Vermiform appendix (tissue), 1 donor: ENCODE results near the genes IL15RA and PFKFB3.

- PRO-cap = bidirectional peak, plus-strand start at chr10:5548290, minus-strand start at chr10:5547963; unidirectional peak, minus-strand start at chr10:5548694
Measured at GRCh38 chr10:5547549-5548900, 23.3 kb downstream of the CALML3 start.

DNA sequence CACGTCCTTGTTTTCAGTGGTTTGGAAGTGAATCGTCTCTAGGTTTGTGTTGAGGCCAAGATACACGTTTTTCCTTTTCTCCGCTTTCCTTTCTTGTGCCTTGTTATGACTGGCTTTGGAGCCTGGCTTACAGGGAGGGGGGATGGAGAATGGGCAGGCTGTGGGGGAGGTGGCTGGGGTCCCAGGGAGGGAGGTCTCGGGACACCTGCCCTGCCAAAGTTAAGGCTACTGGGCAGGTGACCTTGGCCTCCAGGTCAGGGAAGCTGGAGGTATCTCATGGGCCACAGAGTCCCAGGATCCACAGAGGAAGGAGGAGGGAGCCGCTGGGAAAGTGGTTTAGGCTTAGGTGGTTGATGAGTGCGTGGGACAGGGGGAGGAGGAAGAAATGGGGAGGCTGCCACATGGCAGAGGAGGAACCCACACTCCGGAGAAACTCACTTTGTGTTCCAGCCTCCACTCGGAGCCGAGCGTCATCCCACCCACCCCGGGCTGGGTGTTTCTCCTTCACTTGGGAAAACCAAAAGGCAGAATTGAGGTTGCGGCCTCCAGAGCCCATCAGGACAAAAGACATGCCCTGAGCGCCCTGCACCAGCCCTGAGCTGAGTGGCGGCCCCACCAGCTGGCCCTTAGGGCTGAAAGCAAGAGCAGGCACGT is 46.2 kb downstream of the ASB13 start:
- PRO-cap = no peak

DNA sequence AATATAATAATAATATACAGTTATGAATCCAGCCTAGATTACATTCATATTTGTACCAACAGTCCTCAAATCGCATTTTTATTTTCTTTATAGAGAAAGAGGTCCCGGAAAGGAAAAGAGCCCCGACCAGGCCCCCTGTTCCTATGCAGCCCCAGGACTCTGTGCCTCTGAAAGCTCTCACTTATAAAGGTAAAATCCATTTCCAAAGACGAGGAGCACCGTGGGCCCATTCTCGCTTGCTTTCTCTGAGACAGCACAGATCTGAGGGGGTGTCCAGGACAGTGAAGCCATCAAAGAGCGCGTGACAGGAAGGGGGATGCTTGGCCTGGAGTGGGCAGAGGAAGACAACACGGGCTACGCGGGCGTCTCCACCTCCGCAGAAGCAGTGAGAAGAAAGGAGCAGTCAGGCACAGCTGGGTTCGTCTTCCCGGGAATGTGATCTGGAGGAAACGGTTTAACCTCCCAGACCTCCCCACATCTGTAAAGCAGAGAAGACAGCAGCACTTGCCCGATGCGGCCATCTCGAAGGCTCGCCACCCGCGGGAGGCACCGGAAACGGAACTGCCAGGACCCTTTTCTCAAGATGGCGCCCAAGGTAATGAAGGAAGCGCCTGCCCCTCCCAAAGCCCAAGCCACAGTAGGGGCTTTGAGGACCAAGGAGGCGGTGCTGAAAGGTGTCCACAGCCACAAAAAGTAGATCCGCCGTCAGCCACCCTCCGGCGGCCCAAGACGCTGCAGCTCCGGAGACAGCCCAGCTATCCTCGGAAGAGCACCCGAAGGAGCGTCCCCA is 41.9 kb downstream of the ASB13 start:
- PRO-cap = no peak

DNA sequence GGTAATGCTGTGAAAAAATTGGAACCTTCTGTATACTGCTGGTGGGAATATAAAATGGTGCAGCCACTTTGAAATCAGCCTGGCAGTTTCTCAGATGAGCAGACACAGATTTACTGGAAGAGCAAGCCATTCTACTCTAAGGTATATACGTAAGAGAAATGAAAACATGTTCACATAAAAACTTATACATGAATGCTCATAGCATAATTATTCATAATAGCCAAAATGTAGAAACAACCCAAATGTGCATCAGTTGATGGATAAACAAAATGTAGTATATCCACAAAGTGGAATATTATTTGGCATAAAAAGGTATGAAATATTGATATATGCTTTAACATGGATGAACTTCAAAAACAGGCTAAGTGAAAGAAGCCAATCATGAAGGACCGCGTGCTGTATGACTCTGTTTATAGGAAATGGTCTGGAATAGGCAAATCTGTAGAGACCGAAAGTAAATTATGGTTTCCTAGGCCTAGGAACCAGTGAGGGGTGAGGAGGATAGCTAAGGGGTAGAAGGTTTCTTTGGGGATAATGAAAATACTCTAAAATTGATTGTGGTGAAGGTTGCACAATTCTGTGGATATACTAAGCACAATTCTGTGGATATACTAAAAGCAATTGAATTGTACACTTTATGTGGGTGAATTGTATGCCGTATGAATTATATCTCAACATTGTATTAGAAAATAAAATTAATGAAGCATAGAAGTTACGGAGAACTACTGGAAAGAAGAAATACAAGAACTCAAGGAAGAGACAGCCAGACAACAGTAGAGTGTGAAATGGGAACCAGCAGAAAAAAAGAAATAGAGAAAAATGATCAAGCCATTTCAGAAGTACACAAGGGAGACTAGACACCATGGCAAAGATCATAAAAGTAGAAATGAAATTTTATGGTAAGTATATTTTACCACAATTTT is 14.5 kb downstream of the TASOR2 start:
- PRO-cap = no peak

DNA sequence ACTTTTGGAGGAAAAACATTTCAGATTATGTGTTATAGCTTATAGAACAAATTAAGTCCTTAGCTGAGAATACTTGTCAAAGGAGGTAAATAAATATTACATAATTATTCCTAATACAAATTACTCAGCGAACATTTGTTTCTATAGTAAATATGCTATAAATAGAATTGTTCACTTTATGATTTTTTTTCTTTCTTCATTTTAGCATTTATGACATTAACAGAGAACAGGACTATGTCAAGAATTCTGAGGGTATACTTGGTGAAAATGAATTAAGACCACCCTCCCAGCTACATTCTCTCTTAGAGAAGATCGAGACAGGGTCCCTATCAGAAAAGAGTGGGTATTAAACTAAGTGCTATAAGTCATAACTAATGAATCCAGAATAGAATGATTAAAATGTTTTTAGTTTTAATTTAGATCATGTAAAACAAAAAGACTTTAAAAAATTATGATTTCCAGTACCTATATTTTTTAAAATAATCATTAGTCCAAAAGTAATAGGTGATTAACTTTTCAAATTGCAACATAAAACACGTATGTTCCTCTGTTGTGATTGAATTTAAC is 24.8 kb downstream of the TASOR2 start:
- PRO-cap = no peak

DNA sequence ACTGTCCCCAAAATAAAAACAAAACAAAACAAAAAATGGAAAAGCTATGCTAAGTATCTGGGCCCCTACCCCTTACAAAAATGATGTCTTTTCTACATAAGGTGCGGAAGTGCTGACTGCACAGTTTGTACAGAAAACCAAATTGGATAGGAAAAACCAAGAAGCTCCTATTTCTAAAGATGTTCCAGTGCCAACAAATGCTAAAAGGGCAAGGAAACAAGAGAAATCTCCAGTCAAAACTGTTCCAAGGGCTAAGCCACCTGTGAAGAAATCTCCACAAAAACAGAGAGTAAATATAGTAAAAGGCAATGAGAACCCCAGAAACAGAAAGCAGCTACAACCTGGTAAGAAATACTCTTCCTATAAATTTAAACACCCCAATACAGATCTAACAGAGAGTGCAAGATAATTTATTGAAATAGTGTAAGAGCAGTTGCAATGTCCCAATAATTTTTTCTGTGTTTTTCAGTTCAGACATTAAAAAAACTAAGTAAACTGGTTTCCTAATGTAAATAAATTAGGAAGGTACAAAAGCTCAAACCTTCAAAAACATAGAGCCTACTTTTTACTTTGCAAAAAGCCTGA is 50.7 kb downstream of the TASOR2 start:
- PRO-cap = no peak

GRCh38 chr10:5765493-5766409 is 47.5 kb downstream of the GDI2 start:
- PRO-cap = no peak

GRCh38 chr10:5832991-5833429 is 19.8 kb upstream of the GDI2 start:
- PRO-cap = no peak

DNA sequence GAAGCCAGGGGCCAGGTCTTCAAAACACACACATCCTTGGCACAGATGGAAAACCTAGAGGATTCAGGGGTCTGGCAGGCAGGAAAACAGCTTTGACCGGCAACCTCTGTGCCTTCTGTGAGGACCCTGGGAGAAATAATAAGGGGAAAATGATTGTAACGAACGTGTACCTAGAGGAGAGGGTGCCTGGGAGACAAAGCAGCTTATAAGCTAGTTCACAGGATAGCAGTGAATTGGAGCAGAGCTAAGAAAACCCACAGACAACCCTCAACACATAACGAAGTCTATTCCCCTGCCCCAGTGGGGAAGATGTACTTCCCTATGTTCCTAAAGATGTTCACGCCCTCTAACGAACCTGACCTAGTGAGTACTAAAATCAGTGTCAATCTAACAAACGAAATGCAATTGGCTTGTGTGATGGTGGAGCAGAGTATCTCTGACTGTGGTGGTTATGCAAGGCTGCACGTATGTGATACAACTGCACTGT is 1.5 kb downstream of the ANKRD16 start:
- PRO-cap = no peak

- PRO-cap = unidirectional peak, plus-strand start at chr10:5896069
Measured at GRCh38 chr10:5895471-5896243, 5.6 kb downstream of the FBH1 start.

- PRO-cap = no peak
Measured at GRCh38 chr10:5915983-5916707, 26.1 kb downstream of the FBH1 start.

DNA sequence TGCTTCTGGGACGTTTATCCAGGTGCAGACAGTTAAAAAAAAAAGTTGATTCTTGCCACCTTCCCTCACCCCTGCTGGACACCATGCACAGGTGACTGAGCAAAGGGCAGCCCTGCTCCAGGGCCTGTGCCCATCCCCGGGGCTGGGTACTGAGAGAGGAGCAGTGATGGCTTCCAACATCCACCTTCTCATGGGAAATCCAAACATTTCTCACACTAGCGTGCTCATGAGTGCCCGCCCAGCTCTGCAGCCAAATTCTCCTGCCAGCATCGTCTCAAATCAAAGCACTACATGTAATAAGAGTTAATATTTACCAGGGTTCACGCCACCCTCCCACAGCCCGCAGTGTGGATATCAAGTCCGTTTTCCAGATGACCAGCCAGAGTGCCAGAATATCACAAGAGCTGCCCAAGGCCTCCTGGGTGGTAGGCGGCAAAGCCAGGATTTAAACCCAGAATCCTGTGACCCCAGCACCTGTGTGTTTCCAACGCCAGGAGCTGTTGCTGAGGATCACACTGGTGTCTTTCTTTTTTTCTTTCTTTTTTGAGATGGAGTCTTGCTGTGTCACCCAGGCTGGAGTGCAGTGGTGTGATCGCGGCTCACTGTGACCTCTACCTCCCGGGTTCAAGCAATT is 12.0 kb downstream of the IL15RA start:
- PRO-cap = no peak

DNA sequence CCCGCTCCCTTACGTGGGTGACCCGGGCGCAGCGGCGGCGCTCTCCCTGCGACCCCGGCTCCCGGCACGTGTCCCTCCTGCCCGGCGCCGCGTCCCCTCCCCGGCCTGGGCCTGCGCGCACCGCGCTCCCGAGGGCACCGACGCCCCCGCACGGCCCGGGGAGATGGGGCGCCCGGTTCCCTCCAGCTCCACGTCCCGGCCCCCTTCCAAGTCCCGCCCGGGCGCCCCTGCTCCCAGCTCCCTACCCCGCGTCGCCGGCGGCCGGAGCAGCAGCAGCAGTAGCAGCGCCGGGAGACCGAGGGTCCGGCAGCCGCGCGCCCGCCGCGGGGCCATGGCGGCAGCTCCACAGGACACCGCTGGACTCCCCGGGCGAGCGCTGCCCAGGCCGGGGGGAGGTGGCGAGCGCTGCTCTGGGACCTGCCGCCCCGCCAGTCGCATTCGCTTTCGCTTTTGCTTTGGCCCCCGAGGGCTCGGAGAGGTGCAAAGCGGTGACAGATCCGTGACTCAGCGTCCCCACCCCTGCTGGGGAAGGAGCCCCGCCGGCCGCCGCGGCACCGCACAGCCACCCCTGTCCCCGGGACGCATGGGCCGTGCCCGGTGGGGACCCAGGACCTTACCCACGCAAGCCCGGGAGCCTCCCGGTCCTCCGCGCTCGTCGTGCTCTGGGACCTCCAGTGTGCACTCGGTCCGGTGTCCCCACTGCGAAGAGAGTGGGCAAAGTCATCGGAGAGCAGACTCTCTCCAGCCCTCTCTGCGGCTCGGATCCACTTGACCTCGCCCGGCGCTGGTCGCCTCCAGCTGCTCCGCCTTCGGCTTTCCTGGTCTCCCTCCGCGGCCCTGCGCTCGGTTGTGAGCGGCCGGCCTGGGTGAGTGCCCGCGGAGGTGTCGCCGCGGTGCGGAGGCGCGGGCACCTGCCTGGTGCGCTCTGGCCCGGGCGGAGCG is at the start of gene IL15RA:
Gene IL15RA, minus strand, starts transcription at position 384 of the 942 bp plus-strand sequence.
- PRO-cap = bidirectional peak, plus-strand start at position 502 of the sequence, minus-strand start at position 452 of the sequence; bidirectional peak, plus-strand start outside the sequence, minus-strand start at position 887 of the sequence

GRCh38 chr10:6100124-6100562 is 11.3 kb downstream of the RBM17 start:
- PRO-cap = no peak

DNA sequence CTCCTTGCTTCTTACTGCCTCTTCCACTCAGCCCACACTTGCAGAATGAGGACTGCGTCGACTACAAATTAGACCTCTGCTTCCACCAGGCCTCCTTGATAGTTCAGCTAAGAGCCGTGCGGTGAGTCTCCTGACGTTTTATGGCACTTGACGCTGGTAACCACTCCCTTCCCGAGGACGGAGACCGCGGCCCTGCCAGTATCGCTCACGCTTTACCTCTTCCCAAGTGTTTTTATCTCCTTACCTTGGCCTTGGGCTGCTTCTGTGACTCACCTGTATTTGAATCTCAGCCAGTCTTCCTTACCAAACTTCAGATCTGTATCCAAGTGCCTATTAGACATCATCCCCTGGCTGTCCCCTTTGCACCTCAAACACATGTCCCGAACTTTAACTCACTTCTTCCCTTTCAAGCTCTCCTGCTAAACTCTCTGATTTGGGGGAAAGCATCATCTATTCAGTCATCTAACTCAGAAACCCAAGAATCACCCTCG is 31.3 kb downstream of the RBM17 start:
- PRO-cap = no peak

DNA sequence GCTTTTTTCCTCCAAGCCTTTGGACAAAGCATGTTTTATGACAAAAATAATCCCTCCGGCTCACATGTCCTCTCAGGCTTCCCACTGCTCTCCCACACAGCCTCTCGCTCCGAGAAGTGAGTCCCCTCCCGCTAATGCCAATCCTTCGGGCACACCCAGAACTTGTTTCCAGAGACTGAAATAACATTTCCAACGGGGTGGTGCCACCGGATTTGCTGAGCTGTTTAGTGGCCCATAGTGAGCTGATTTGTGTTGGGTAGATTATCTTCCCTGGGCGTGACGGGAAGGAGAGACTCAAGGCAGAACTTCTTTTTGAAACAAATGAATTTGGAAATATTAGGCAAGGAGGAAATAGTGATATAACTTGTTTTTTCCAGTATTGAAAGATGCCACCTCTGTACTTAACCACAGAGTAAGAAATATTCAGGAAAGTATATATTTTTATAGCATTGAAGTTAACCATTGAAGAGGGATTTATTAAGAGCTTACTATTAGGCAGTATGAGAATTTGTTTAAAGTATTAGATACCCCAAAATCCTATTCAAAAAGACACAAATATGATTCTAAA is 36.0 kb downstream of the RBM17 start:
- PRO-cap = no peak

DNA sequence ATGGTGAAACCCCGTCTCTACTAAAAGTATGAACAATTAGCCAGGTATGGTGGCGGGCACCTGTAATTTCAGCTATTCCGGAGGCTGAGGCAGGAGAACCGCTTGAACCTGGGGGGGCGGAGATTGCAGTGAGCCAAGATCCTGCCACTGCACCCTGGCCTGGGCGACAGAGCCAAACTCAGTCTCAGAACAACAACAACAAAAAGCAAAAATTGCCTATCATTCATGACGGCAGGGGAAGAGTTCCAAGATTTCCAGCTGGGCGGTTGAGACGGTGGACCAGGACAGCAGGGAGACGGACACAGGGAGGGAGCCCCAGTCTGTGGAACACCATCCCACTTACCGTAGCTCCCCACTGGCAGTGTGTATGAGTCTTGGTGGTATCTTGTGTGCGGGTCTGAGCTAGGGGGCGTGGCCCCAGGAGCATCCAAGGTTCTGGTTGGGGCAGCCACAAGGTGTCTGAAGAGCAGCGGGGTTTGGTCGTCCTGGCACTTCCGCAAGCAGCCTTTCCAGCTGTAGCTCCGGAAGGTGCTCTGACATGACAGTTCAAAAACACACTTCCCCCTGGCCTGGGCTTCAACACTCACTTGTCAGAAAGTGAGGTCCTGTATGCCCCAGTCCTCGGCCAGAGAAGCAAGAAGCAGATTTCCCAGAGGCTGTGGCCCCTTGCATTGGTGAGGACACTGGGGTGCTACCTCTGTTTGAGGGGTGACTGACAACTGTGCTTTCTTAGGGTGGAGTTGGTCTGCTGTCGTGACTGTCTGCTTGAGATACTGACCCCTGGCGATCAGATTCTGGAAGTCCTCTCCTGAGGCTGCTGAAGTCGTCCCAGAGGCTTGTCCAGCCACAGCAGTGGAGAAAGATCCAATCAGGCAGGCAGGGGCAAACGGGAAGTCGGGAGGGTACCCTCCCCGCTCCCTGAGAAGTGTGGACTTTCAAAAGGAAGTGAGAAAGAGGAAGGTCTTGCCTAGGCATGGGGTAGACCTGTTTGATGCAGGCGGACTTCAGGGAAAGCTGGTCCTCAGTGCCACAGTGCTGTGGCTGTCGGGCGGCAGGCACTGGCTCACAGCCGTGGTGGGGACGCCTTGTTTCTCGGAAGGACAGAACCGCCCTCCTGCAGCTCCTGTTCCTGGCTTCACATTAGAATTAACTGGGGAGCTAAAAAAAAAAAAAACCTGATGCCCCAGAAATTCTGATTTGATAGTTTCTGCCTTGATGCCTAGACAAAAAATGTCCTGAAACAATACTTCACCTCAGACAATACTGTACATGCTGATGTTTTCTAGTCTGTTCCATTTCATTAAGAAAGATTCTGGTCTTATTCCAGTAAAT is 51.5 kb upstream of the PFKFB3 start:
- PRO-cap = no peak

DNA sequence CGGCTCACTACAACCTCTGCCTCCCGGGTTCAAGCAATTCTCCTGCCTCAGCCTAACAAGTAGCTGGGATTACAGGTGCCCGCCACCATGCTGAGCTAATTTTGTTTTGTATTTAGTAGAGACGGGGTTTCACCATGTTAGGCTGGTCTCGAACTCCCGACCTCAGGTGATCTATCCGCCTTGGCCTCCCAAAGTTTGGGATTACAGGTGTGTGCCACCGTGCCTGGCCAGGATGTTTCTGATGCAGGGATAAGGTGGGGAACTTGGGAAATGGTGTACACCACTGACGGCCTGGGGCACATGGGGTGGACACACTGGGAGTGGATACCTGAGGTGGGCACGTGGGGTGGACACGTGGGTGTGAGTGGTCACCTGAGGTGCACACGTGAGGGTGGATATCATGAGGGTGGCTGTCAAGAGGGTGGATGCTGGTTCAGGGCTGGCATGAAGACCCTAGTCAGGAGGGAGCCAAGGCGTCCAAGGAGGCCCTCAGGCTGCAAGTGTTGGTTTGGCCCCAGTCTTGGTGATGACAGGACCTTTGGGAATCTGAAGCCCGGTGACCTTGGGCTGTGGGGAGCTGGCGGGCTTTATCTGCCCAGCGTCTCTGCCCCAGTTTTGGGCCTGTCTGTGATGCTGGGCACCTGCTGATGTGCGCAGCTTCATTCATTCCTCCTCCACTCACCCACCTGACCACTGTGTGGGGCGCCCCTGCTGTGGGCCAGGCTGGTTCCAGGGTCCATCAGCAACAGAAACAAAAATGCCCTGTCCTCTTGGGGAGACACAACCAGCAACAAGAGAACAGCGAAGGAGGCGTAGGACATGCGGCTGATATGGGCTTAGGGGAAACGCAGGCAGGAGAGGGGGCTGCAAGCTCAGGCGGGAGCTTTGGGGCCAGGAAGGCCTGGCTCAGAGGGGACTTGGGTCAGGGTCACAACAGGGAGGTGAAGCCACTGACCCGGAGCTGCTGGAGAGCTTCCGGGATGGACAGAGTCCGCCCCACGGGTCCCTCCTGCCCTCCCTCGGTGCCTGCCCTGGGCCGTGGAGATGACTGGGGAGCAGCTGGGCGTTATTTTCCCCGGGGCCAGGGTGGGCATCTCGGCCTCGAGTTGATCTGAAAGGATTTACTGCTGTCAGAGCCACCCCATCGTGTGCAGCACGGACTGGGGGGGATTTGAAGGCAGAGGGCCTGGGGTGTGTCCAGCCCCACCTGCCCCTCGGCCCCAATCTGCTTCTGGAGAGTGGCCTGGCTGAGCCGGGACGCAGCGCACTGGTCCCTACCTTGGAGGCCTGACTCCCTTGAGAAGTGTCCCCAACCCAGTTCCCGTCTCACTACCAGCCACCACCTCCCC is 24.7 kb upstream of the PFKFB3 start:
- PRO-cap = no peak

GRCh38 chr10:6202559-6203465 is at the start of gene PFKFB3:
Gene PFKFB3 (plus strand): TSS chr10:6202932.
- PRO-cap = bidirectional peak, plus-strand start at chr10:6202932, minus-strand start at chr10:6202728; bidirectional peak, plus-strand start at chr10:6203544, minus-strand start at chr10:6203298

GRCh38 chr10:6299126-6299795 is 96.5 kb downstream of the PFKFB3 start:
- PRO-cap = no peak